Measurements from ENCODE around the genes CAV1, CFTR and KCND2.

GRCh38 chr7:116426162-116426850 lies 73.2 kb upstream of the CAV2 start:
- RRBS: no CpG with 5 or more reads among the region's 3 CpGs

GRCh38 chr7:116503748-116504240 lies 4.3 kb downstream of the CAV2 start:
- RRBS: no CpG with 5 or more reads among the region's 4 CpGs

- RRBS: no CpG with 5 or more reads among the region's 53 CpGs
Measured at GRCh38 chr7:116524295-116525399, at the start of gene CAV1. Gene CAV1 (plus strand): TSS chr7:116525036.

DNA sequence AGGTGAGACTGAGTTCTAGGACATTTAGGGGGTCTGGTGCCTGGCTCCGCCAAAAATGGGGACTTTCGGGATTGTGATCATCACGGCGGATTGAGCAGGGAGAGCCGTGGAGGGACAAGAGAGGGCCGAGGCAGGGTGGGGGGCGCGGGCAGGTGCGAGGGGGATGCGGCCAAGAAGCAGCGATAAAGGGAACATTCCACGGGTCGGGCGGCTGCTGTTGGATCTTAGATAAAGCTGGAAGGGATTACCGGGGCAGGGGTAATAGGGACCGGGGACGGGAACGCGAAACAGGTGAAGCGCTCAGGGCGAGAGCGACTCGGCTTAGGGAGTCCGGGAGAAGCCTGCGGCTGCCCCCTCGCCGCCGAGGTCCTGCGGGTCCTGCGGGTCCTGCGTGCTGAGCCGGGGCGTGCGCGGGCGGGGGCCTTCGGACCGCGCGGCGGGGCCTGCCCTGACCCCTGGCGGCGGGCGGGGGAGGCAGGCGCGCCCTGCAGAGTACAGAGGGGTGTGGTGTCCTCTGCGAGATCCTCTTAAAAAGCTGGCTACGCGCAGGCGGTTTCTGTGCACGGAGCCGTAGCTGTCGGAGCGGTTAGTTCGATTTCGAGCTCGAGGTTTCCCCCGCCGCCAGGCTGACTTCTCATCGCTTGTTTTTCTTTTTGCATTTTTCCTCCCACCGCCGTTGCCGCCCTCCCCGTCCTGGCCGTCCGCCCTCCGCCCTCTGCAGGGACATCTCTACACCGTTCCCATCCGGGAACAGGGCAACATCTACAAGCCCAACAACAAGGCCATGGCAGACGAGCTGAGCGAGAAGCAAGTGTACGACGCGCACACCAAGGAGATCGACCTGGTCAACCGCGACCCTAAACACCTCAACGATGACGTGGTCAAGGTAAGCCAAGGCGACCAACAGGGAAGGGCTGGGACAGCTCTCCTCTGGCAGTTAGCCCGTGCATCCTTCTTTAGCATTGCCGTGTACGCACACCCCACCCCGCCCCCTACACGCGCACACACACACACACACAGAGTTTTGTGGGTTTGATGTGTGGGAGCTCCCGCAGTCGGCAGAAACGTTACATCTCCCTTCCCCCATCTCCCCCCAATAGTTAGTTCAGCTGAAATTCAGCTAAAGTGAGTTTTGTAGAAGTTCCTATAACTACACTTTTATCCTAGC lies 1.4 kb downstream of the CAV1 start:
- RRBS: 1% methylated on average over 17 of the region's 89 CpGs

GRCh38 chr7:116560012-116561169 lies 35.6 kb downstream of the CAV1 start:
- RRBS: no CpG with 5 or more reads among the region's 7 CpGs

GRCh38 chr7:116630780-116631304 lies 41.2 kb upstream of the MET start:
- RRBS: no CpG with 5 or more reads among the region's 10 CpGs

GRCh38 chr7:117019973-117021268 lies 67.1 kb downstream of the ST7 start:
- RRBS: no CpG with 5 or more reads among the region's 19 CpGs

DNA sequence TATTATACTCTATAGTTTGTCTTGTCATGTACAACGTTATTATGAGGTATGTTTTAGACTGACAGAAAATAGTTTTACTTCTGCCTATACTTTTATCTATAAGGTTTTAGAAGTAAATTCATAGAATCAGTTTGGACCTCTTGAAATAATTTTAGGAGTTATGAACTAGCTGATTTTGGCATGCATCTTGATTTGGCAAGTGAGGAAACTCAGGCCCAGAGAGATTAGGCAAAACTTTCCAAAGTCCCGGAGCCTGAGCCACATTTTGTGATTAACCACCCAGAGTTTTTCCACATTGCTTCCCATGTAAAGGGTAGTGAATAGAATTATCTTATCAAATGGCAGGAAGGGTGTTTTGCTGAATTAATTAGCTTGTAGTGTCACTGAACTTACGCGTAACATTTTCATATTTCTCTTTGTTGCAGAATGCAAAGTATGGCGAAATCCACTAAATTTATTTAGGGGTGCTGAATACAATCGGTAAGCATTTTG lies 176.1 kb downstream of the ST7 start:
- RRBS: no CpG with 5 or more reads among the region's 6 CpGs

DNA sequence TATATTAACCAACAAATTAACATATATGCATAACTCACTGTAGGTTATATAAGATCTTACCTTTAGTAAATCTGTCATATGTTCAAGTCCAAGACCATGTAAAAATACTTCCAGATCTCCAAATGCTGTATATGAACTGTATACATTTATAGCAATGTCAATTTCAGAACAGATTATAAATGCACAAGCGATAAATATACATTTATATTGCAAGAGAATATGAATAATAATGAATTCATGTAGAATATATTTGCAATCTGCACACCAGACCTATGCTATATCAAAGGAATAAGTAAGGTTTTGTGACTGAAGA lies 45.3 kb downstream of the ASZ1 start:
- RRBS: no CpG with 5 or more reads among the region's 1 CpG

DNA sequence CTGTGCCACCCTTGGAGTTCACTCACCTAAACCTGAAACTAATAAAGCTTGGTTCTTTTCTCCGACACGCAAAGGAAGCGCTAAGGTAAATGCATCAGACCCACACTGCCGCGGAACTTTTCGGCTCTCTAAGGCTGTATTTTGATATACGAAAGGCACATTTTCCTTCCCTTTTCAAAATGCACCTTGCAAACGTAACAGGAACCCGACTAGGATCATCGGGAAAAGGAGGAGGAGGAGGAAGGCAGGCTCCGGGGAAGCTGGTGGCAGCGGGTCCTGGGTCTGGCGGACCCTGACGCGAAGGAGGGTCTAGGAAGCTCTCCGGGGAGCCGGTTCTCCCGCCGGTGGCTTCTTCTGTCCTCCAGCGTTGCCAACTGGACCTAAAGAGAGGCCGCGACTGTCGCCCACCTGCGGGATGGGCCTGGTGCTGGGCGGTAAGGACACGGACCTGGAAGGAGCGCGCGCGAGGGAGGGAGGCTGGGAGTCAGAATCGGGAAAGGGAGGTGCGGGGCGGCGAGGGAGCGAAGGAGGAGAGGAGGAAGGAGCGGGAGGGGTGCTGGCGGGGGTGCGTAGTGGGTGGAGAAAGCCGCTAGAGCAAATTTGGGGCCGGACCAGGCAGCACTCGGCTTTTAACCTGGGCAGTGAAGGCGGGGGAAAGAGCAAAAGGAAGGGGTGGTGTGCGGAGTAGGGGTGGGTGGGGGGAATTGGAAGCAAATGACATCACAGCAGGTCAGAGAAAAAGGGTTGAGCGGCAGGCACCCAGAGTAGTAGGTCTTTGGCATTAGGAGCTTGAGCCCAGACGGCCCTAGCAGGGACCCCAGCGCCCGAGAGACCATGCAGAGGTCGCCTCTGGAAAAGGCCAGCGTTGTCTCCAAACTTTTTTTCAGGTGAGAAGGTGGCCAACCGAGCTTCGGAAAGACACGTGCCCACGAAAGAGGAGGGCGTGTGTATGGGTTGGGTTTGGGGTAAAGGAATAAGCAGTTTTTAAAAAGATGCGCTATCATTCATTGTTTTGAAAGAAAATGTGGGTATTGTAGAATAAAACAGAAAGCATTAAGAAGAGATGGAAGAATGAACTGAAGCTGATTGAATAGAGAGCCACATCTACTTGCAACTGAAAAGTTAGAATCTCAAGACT lies at the start of gene CFTR:
CFTR (plus strand) TSS at position 765 of the 1,138 bp plus-strand sequence.
- RRBS: 4% methylated on average over 6 of the region's 55 CpGs

DNA sequence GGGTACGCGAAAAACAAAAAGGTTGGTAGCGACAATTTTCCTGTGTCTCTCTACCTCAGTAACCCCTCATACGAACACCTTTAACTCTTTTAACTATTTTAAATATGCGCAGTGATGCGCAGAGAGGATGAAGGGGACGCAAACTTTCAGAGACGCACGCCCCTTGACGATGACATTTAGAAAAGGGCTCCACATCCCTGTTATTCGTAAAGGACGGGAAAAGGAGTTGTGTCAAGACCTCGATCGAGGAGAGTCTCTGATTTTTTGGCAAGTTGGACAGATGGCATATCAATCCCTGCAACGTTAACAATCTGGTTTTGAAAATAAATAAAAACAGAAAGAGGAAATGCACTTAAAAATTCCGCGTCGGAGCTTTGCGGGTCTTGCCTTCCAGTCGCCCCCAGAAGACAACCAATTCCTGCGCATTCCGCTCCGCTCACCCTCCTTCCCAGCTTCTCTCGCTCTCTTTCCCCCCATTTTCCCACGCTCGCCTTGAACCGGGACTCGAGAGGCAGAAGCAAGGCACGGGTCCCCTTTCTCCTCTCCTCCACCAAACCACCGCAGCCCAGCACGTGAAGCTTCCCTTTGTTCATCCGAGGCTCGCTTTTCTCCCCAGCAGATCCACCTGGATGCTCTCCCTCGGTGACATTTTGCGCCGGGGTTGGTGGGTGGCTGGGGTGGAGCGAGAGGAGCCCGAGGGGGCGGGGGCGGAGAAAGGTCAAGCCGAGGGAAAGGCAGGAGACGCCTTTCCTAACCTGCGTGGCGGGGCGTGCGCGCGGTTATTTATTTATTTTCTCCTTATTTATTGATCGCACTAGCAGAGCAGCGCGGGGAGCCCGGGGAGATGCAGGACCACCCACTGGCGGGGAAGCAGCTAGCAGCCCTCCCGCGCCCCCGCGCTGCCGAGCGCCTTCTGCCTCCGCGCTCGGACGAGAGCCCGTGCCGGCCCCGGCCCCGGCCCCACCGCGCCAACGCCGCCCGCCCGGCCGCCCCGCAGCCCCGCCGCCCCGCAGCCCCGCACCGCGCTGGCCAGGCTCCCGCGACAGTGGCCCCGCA lies at the start of gene KCND2:
KCND2 (plus strand) TSS at position 751 of the 1,056 bp plus-strand sequence.
- RRBS: 5% methylated on average over 8 of the region's 84 CpGs

DNA sequence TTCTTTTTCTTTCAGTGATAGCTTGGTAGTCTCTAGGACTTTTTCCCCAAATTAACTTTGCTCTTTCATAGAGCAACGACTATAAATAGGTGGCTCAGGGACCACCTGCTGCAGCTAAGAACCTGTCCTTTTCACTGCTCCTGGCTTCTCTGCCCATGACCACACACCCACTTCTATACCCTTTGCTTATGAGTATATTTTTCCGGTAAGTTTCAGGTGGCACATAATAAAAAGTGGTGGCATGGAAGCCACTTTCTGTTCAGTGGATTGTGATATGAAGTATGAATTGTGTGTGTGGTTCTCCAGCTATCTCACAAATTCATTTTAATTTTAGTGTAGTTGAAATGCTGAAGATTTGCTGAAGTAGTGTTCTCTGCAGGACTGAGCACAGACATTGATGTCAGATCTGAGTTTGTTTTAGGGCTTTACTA lies 1.3 kb downstream of the ING3 start:
- RRBS: no CpG with 5 or more reads among the region's 2 CpGs

DNA sequence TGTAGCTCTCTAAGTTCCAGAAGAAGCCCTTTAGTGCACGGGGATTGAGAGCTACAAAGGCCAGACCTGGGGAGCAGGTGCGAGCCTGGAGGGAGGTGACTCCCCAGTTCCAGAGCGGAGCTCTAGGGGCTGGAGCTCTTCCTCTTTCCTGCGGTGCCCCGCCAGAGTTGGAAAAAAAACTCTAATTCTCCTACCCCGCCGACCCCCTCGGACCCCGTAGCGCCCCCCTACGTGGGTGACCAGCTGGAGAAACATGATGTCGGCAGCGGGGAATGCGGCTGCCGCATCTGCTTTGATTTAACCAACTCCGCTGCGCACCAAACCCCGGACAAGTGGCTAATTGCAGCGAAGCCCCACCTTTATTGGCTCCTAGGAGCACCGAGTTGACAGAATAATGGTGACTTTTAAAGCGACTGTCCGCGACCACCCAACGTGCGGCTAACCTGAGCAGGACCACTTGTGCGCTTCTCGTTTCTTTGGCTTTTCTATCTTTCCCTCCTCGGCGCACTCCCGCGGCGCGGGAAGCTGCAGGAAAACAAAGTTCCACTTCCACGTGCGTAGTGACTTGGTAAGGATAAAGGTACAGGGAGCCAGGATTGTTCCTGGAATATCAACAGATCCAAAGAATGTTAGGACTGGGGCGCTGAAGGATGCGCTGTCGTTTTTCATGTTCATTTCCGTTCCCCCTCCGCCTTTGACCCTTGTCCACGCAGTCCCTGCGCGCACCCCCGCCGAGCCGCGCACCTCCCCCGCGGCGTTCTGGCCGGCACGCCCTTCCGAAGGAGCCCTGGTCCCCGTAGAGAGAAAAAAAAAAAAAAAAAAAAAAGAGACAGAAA lies 1.3 kb downstream of the WNT16 start:
- RRBS: no CpG with 5 or more reads among the region's 54 CpGs

- RRBS: no CpG with 5 or more reads among the region's 1 CpG
Measured at GRCh38 chr7:121714537-121714894, 158.4 kb upstream of the PTPRZ1 start.

DNA sequence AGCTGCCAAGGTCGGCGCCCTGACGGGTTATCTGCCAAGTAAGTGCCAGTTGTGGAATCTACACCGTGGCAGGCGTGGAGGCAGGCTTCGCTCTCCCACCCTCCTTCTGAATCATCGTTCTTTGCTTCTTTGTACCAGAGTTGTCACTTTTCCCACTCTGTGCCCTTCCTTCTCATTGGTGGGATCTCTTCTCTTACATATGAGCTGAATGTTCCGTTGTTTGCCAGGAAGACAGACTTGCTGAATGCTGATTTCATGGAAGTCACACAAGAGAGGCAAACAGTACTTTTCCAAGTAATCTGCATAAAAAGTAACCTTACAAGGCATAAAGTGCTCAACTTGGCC lies 40.6 kb upstream of the PTPRZ1 start:
- RRBS: no CpG with 5 or more reads among the region's 8 CpGs

DNA sequence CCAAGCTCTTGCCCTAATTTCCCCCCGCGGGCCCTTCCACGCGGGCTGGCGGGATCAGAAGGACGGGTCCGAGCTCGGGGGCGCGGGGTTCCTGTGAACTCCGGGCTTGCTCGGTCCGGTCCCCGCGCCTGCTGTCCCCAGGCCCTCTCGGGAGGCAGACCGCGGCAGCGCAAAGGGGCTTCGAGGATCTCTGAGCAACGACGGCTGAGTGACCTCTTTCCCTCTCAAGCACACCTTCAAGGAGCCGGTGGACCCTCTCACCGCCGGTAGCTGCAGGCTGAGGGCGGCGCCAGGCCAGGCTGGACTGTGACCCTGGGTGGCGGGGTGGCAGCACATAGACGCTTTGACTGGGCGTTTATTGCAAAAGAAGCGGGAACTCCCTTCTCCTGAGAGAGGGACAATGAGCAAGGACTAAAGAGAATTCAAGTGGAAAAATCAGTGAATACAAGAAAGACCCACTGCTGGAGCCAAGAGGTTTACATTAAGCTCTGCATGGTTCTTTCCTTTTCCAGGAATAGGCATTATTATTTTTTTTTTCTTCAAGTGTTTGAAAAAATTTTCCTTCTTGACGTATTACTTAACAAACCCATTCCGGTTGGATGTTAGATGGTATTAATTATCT lies 12.6 kb upstream of the FEZF1 start:
- RRBS: no CpG with 5 or more reads among the region's 33 CpGs

GRCh38 chr7:123637274-123637673 lies 18.4 kb upstream of the LMOD2 start:
- RRBS: no CpG with 5 or more reads among the region's 3 CpGs

- RRBS: no CpG with 5 or more reads among the region's 8 CpGs
Measured at GRCh38 chr7:123721647-123722445, 27.0 kb downstream of the WASL start.

All from pericardium (tissue), 1 donor.